Cardiac septum (tissue), 1 donor: ENCODE measurements around a stretch of chr3.

DNA sequence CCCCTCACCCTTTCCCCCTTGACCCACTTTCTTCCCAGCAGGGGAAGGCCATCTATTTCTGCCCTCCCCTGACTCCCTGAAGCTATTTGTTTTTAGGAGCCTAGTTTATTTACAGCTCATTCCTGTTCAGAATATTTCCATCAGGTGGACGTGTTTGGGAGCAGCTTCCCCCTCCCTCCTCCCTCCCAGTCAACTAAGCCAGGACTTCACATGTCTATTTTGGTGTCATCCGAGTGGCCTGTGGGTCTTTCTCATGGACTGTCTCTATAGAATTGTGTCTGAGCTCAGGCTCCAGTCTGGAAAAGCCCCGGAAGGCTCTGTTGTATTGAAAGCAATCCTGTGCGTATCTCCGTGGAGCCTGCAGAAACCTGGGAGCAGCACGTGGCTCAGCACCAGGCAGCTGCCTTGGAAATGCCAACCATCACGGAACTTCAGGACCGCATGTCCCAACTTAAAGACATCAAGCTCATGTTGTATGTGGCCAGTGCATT is 25.2 kb downstream of the COLQ start:
- PRO-cap: bidirectional peak, plus-strand start at position 222 of the sequence, minus-strand start at position 78 of the sequence

DNA sequence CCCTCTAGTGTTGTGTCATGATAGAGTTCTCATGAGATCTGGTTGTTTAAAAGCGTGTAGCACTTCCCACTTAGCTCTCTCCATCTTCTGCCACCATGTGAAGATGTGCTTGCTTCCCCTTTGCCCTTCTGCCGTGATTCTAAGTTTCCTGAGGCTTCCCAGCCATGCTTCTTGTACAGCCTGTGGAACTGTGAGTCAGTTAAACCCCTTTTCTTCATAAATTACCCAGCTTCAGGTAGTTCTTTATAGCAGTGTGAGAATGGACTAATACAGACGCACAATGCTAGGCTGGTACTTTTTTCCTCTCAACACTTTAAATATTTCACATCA is 22.1 kb downstream of the BTD start:
- PRO-cap: no peak

DNA sequence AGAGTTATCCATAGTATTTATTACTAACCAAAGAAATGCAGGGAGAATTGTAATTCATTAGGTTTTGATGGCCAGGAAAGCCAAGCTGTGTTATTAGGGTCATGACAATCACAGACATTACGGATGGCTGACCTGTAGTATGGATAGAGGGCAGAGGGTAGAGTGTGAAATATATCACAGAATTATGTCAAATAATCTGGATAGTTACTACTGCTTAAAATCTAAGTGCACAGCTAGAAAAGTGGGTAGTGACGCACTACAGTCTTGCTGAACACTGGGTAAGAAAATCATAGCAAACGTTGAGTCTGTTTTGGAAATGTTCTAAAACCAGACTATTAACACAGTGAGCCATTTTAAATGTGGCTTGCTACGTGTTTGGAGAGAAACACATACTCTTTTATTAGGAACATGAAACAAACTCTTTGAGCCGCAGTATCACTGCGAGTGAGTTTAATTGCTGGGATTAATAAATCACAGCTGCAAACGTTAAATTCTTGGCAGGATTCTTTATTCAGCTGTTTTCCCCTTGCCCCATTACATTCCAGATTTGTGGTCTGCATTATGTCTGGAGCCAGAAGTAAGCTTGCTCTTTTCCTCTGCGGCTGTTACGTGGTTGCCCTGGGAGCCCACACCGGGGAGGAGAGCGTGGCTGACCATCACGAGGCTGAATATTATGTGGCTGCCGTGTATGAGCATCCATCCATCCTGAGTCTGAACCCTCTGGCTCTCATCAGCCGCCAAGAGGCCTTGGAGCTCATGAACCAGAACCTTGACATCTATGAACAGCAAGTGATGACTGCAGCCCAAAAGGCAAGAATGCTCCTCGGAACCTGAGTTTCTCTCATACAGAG is 33.6 kb downstream of the BTD start:
- PRO-cap: no peak

DNA sequence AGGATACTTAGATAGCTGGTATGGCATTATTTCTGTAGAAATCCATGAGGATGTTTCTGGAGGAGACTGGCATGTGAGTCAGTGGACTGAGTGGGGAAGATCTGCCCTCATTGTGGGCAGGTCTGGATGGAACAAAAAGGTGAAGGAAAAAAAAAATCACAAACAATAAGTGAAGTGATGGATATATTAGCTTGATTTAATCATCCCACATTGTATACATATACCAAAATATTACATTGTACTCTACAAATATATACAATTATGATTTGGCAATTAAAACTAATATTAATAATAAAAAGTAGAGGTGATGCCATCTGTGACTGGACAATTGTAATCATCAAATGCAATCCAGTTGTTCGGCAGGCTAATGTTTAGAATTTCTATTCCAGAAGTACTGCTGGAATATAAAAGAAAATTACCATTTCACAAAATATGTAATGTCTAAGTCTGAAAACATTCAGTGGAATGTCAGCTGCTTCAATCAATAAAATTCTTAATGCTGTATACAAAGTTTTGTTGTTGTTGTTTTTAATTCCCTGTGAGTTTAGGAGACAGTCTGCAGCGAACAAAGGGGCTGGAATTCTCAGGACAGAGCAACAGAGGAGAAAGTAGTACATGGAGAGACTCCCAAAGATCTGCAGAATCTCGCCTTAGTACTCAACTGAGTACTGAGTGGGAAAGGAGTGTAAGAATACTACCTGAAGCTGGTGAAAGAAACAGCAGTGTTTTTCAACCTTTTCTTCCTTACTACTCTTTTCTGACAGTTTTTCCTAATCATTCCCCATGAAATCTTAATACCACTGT is 16.3 kb downstream of the ANKRD28 start:
- PRO-cap: no peak

DNA sequence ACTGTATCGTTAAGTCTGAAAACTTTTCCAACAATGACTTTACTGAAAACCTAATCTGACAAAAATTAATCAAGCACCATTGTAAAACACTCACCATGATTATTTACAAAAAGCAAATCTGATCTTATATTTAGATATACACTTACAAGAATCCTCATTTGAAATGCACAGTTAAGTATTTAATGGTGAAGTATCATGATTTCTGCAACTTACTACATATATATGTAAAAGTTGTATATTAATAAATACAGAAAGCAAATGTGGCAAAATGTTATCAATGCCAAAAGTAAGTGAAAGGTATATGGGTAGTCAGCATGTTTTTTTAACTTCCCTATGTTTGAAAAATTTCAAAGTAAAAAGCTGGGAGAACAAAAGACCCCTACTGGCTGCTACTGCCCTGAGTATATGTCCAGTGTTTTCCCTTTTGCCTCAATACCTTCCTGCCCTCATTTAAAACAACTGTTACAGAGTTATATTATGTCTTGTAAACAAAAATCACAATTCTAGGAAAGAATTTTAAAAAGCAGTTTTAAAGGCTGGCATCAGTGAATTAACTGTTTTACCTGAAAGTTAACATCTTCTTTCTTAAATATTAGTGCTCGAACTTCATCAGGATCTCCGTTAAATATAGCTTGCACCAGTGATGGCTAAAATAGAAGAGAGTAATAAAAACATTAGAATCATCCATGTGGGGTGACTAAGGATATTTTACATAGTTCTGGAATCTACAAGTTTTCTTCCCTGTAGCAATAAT is 2.9 kb downstream of the ANKRD28 start:
- PRO-cap: no peak

DNA sequence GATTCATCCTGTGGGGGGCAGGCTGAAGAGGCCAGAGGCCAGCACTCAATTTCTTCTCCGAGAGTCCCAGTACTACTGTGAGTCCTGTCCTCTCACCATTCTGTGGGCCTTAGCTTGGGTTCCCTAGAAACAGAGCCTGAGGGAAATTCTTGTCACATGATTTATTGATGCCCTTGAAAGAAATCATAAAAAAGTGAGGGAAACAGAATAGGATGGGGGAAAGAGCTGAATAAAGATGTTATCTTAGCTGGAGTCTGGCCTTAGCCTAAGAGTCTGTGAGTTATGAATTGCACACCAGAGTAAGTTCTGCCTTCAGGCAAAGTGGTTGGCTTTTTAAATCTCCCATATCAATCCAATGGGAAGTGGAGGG is 106.5 kb upstream of the GALNT15 start:
- PRO-cap: no peak

DNA sequence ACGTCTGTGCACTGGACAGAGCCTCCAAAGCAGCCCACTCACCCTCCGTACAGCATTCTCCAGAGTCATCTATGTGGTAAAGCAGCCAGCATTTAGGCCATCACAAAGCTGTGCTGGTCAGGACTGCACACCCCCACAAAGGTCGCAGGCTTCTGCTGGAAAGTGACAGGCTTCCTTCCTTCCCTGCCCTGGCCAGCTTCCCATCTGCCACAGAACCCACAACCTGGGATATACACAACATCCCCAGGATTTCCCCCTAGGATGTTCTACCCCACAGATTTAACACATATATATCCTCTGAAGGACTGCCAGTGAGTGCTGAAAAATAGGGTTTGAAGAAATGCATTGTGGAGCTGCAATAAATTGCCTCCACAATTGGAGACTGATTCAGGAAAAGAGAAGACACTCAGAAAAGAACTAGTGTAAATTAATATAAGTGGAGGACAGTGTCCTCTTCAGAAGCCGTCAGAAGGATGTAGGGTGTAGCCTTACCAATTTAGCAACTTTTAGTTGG is 64.4 kb upstream of the GALNT15 start:
- PRO-cap: no peak

DNA sequence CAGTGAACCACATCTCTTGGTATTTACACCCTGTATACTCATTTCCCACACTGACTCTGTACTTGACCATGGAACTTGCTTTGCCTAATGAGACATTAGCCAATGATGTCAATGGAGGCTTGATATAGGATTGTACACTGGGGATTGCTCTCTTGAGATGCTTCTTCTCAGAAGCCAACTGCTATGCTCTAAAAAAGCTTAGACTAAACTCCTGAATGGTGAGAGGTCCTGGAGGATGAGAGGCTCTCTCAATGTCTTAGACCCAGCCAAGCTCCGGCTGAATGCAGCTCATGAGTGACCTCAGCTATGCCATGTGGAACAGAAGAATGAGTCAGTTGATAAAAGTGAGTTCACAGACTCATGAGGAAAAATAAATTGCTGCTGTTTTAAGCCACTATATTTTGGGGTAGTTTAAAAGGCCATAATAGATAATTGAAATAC is 61.4 kb upstream of the GALNT15 start:
- PRO-cap: no peak

DNA sequence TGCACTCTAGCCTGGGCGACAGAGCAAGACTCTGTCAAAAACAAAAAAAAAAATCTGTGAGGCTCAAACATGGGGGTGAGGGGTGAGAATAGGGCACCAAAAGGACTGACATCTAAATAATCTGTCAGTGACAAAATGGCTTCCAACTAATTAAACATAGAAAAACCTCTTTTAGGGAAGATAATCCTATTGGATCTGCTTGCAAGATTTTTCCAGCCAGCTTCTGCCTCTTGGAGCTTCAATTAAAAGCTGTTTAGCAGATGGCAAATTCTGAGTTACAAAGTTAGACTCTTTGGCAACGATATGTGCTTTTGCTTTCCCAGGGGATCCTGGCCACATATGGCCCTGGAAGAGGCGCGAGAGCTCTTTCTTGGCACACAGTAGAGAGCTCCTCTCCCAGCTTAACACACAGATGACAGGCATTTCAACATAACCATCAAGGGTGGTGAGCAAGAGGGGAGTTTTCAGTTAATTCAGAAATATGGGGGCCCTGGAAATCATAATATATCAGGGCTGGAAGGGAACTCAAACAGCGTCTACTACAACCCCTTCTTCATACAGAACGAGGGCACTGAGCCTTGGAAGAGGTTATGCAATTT is 41.6 kb upstream of the GALNT15 start:
- PRO-cap: no peak

DNA sequence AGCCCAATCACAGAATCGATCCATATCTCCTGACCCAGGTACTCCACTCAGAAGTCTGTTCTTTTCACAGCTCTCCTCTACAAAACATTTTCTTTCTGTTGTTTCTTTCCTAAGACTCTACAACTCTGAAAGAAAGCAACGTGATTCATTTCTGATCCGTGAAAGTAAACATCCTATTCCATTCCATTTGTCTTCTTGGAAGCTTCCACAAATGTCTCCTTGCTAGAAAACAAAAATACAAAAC is 37.8 kb upstream of the GALNT15 start:
- PRO-cap: no peak

DNA sequence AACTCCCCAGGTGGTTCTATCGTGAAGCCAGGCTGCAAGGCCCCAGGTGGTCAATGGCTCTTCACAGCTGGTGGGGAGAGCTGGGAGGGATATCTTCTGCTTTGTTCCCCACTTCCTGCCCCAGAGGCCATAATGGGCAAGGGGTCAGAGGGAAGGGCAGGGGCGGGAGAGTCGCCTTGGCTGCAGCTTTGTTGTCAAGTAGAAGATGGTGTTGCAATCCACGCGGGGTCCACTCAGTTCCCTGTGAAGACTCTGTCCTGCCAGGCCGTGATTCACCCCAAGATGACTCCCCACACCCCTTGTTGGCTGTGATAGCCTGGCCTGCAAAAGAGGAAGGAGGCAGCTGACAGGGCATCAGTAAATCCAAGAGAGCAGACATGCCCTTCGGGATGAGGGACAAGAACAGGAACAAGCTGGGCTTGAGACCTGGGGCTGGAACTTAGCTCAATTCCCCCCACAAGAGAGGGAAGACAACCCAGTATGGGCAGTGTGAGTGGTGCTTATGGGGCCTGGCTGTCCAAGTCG is 6.9 kb downstream of the GALNT15 start:
- PRO-cap: no peak

DNA sequence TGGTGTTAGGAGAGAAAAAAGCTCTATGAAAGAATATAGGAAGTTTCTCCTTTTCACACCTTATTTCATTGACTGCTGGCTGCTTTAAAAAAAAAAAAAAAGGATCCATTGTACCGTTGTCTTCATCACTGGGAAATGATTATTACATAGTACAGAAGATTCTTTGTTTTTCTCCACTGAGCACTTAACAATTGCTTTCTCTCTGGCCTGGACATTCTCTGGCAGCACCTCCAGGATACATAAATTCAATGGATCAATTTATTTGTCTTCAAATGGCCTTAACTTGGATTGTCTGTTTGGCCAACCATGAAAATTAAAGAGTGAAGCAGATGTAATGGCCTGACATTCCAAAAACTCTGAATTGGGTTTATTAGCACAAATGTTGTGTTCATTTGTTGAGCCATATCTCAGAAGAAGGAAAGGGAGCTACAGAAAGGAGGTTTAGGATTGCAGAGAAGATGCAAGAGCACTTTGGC is 37.1 kb downstream of the DPH3 start:
- PRO-cap: no peak

DNA sequence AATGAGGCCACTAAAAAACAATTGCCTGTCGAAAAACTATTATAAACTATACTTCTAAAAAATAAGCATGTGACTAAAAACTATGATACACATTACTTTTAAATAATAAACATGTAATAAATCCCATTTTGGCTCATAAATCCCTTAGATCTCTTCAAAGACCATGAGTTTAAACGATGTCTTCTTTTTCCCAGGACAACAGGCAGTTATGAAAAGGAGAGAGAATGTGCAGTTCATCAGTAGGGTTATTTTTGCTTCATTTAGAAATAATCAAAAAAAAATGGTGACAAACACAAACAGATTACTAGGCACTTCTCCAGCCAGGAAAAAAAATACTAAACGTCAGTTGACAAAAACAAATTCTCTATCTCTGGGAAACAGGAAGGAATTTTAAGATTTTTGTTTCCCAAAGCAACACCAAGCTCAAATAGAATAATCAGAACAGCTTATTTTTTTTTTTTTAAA is 95.2 kb downstream of the RFTN1 start:
- PRO-cap: unidirectional peak, minus-strand start at position 210 of the sequence

GRCh38 chr3:16462467-16462871 is 51.0 kb downstream of the RFTN1 start:
- PRO-cap: no peak

GRCh38 chr3:16496254-16496648 is 17.2 kb downstream of the RFTN1 start:
- PRO-cap: no peak

- PRO-cap: bidirectional peak, plus-strand start at chr3:16545771, minus-strand start at chr3:16545408
These were observed 31.9 kb upstream of the RFTN1 start for GRCh38 chr3:16545139-16546066.

GRCh38 chr3:16837466-16838136 is 47.2 kb upstream of the PLCL2 start:
- PRO-cap: no peak

DNA sequence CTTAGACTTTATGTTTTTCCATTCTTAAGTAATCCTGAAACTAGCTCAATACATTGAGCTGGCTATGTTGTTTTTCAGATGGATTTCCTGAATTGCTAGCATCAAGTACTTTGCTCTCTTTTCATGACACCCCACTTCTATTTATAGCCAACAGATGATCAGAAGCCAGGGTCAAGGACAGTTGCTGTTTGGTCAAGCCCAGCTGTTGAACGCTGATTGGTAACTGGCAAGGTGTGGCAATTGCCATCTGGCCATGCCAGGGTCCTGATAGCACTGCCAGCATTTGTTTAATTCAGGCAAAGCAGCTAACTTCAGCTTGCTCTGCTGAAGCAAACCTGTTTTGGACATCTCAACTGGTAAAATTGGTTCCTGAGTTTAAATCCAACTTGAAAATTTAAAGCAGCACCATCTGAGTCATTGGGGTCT is 46.1 kb upstream of the PLCL2 start:
- PRO-cap: no peak

DNA sequence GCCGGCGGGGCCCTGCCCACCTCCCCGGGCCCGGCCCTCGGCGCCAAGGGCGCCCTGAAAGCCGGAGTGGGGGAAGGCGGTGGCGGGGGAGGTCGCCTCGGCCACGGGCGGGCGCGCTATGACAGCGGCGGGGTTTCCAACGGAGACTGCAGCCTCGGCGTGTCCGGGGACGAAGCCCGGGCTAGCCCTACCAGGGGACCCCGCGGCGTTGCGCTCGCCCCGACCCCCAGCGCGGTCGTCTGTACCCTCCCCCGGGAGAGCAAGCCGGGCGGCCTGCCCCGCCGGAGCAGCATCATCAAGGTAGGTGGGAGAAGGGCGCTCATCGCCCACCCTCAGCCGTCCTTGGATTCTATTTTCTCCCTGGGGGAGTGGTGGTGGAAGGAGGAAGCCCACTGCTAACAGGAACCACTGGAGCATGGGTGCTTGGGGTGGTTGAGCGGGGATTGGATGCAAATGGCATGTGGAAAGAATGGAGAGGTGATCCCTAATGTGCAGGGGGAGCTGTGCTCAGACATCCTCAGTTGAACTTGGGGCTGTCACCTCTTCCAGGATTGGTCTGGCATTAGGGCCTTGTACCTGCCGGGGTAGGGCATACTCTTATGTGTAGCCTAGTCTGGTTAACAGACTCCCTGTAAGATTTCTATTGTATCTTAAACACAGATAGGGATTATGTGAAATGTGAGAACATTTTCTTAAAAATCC is 463 bp downstream of the PLCL2 start:
- PRO-cap: bidirectional peak, plus-strand start at position 520 of the sequence, minus-strand start at position 241 of the sequence

- PRO-cap: unidirectional peak, minus-strand start at chr3:17179946
These were observed 295.2 kb downstream of the PLCL2 start for GRCh38 chr3:17179882-17180370.